Endothelial cell of umbilical vein (primary cell): ENCODE measurements around a stretch of chr6.

- PRO-cap = no peak
CAGE:
- cytosol, long polyA minus RNA = no peak
- cytosol, long polyA plus RNA = no peak
- long polyA plus RNA = no peak
- nucleus, long polyA minus RNA = no peak
- nucleus, long polyA plus RNA = no peak
These were observed 54.6 kb downstream of the GFOD1 start for GRCh38 chr6:13432733-13433178.

- PRO-cap = no peak
CAGE:
- cytosol, long polyA minus RNA = no peak
- cytosol, long polyA plus RNA = no peak
- long polyA plus RNA = no peak
- nucleus, long polyA minus RNA = no peak
- nucleus, long polyA plus RNA = no peak
These were observed 26.1 kb downstream of the GFOD1 start for GRCh38 chr6:13461011-13462048.

GRCh38 chr6:13558773-13559249 lies 15.6 kb upstream of the SIRT5 start:
- PRO-cap = no peak
CAGE:
- cytosol, long polyA minus RNA = no peak
- cytosol, long polyA plus RNA = no peak
- long polyA plus RNA = no peak
- nucleus, long polyA minus RNA = no peak
- nucleus, long polyA plus RNA = no peak

DNA sequence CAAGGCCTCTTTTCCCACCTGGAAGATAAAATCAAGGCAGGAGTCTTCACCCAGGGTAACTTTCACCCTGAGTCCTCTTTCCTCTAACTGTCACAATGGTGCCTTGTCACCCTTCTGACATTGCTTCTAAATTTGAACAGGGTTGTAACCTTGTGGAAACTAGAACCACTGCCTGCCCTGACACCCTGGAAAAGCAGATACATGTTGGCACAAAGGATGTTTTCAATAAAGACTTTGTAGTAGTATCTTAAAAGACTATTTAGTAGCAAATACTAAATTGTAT lies 4.5 kb downstream of the SIRT5 start:
- PRO-cap = no peak
CAGE:
- cytosol, long polyA minus RNA = no peak
- cytosol, long polyA plus RNA = no peak
- long polyA plus RNA = no peak
- nucleus, long polyA minus RNA = no peak
- nucleus, long polyA plus RNA = no peak

DNA sequence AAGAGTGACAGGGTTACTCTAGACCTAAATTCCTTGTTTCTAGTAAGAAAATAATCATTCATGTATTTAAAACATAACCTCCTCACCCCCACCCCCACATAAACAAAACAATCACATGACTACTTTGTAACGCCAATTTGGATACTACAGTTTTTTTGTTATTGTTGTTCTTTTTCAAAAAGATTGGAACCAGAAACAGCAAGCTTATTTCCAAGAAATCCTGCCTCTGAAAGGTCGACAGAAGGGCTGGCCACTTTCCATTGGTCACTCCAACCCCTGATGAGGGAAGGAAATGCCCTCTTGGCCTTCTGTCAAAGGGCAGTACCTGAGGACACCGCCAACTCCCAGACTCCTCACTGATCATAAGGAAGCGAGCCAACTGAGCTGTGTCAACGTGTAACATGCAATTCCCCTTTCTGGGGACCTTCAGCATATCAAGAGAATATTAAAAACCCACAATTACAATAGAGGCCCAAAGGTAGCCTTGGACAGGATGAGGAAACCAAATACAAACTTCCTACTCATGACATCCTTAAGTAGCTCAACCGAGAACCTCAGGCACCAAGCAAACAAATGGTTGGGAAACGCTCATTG lies 2.5 kb downstream of the MCUR1 start:
- PRO-cap = no peak
CAGE:
- cytosol, long polyA minus RNA = no peak
- cytosol, long polyA plus RNA = no peak
- long polyA plus RNA = no peak
- nucleus, long polyA minus RNA = no peak
- nucleus, long polyA plus RNA = no peak

DNA sequence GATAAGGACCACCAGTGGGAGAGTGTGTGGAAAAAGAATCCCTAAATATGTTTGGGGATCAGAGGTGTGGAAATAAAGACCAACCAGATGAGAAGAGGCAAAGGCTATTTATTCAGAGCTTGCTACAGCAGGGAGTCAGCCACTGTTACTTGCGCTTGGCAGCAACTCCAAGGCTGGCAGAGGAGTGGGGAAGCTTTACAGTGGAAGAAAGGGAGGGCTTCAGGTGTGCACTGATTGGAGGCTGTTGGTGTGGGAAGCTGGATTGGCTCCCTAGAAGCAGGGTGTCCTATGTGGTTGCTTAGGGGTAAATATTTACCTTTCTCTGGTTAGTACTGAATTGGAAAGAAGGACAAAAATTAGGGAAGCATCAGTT lies 34.5 kb upstream of the MCUR1 start:
- PRO-cap = no peak
CAGE:
- cytosol, long polyA minus RNA = no peak
- cytosol, long polyA plus RNA = no peak
- long polyA plus RNA = no peak
- nucleus, long polyA minus RNA = no peak
- nucleus, long polyA plus RNA = no peak

- PRO-cap = no peak
CAGE:
- cytosol, long polyA minus RNA = no peak
- cytosol, long polyA plus RNA = no peak
- long polyA plus RNA = no peak
- nucleus, long polyA minus RNA = no peak
- nucleus, long polyA plus RNA = no peak
These were observed 22.2 kb upstream of the CD83 start for GRCh38 chr6:14095169-14096011.

DNA sequence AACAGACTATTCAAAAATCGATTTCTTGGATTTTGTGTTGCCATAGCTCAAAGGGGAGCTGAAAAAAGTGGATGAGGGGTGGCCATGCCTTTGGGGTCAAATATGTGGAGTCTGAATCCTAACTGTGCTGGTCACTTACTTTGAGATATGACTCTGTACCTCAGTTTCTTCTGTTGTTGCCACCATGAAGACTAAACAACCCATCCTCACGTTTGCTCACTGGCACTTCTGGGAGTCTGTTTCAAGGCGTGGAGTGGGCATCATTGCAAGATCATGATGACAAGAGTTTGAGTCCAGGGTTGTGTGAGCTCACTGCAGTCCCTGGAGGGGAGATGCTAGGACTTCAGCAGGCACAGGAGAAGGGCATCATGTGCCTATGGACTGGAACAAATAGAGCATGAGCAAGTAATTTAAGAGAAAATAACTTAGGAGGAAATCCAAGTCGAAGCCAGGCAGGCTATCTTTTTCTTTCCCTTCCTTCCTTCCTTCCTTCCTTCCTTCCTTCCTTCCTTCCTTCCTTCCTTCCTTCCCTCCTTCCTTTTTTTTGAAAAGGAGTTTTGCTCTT lies 33.5 kb downstream of the CD83 start:
- PRO-cap = no peak
CAGE:
- cytosol, long polyA minus RNA = no peak
- cytosol, long polyA plus RNA = no peak
- long polyA plus RNA = no peak
- nucleus, long polyA minus RNA = no peak
- nucleus, long polyA plus RNA = no peak

GRCh38 chr6:14276830-14277455 lies 159.4 kb downstream of the CD83 start:
- PRO-cap = no peak
CAGE:
- cytosol, long polyA minus RNA = no peak
- cytosol, long polyA plus RNA = no peak
- long polyA plus RNA = no peak
- nucleus, long polyA minus RNA = no peak
- nucleus, long polyA plus RNA = no peak

DNA sequence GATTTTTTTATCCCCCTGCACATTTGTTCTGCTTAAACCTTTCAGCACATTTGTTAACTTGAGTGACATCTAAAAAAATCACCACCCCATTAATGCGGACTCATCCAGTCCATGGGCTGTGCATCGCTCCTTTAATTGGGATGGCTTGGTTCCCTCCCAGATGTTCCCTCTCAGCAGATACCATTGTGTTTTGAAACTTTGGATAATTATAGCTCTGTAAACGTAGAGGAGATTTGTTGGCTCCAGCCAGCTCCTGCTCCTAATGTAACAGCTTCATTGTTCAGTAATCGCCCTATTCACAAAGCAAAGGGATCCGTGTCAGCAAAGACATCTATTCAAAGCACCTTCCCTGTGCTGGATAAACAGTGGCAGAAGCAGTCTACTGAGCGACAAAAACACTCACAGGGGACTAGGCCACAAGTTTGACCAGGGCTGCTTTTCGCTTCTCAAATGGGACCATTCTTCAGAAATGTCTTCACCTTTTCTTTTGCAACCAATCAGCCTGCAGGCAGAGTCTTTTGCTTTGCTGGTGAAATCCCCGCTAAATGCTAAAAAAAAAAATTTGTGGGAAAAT lies 323.9 kb downstream of the CD83 start:
- PRO-cap = no peak
CAGE:
- cytosol, long polyA minus RNA = no peak
- cytosol, long polyA plus RNA = no peak
- long polyA plus RNA = no peak
- nucleus, long polyA minus RNA = no peak
- nucleus, long polyA plus RNA = no peak

- PRO-cap = no peak
CAGE:
- cytosol, long polyA minus RNA = no peak
- cytosol, long polyA plus RNA = no peak
- long polyA plus RNA = no peak
- nucleus, long polyA minus RNA = no peak
- nucleus, long polyA plus RNA = no peak
These were observed 431.7 kb downstream of the CD83 start for GRCh38 chr6:14549096-14549873.

DNA sequence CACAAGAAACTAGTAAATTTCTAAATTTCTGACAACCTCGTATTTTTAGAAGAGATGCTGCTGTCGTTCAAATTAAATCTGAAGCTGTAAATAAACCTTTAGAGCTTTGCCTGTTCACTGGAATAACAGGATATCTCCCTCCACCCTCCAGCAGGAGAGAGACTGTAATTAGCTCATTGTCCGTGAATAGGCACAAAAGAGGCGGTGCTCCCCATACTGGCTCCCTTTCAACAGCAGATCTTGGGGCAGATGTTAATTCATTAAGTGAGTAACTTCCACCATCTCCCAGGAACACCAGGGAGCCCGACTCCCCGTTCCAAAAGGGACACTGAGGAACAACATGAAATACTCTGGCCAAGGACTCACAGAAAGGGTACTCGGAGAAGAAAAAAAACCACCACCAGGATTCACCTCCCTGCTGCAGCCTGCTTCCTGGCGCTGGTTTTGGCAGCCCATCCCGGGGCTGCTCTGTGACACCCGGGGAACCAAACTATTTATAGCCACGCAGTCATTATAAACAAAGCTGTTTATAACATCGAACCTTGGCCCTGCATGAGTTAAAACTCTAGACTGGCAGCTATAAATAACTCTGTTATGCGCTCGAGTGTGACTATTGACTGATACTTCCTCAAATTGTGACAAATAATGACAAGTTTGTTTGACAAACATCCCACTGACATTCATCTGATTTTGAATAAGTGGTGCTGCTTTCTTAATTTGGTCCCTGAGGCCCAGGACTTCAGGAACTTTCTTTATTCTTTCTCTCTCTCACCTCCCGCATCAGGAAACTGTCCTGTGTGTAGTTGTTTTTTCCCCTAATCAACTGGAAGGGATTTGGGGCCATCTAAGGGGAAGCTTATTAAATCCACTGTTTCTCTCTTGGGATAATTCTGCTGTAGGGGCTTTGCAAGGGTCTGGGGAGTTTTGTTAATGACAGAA lies 521.5 kb downstream of the CD83 start:
- PRO-cap = no peak
CAGE:
- cytosol, long polyA minus RNA = no peak
- cytosol, long polyA plus RNA = no peak
- long polyA plus RNA = no peak
- nucleus, long polyA minus RNA = no peak
- nucleus, long polyA plus RNA = no peak

DNA sequence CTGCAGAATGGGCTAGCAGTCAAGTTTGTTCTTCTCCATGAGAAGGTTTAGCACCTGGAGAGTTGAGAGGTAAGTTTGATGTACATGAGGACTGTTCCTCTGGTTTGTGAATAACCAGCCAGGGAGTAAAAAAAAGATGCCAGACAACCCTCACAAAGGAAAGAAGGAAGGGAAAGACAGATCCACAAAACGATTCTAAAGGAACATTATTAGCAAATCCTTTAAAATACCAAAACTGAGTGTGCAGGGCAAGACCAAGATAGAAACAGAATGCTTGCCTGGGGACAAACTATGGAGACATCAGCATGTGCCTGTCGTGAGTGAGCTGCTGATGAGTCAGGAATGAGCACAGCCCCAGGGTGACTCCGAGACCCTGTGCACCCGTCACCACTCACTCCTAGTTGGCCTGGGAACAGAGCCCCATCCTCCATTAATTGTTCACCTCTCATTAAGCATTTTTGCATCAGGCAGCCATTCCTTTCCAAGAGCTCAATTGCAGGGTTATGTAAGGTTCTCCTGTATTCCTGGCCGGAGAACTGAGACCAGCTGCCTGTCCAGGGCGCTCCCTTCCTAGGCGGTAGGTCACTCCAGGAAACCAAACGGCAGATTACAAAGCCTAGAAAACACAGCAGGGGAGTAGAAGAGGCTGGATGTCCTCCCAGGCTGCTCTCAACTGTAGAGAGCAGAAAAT lies 532.9 kb upstream of the JARID2 start:
- PRO-cap = no peak
CAGE:
- cytosol, long polyA minus RNA = no peak
- cytosol, long polyA plus RNA = no peak
- long polyA plus RNA = no peak
- nucleus, long polyA minus RNA = no peak
- nucleus, long polyA plus RNA = no peak

- PRO-cap = no peak
CAGE:
- cytosol, long polyA minus RNA = no peak
- cytosol, long polyA plus RNA = no peak
- long polyA plus RNA = no peak
- nucleus, long polyA minus RNA = no peak
- nucleus, long polyA plus RNA = no peak
These were observed 419.5 kb upstream of the JARID2 start for GRCh38 chr6:14826356-14826686.

DNA sequence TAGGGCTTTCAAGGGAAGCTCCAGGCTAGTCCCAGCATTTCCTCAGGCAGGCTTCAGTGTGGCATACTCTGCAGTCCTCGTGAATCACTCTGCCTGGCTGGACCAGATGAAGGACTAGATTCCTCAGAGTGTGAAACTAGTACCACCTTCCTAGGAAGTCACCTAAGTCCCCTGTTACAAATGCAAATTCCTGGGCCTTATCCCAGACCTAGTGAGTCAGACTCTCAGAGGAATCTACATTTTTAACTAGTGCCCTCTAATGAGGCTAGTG lies 279.7 kb upstream of the JARID2 start:
- PRO-cap = no peak
CAGE:
- cytosol, long polyA minus RNA = no peak
- cytosol, long polyA plus RNA = no peak
- long polyA plus RNA = no peak
- nucleus, long polyA minus RNA = no peak
- nucleus, long polyA plus RNA = no peak

DNA sequence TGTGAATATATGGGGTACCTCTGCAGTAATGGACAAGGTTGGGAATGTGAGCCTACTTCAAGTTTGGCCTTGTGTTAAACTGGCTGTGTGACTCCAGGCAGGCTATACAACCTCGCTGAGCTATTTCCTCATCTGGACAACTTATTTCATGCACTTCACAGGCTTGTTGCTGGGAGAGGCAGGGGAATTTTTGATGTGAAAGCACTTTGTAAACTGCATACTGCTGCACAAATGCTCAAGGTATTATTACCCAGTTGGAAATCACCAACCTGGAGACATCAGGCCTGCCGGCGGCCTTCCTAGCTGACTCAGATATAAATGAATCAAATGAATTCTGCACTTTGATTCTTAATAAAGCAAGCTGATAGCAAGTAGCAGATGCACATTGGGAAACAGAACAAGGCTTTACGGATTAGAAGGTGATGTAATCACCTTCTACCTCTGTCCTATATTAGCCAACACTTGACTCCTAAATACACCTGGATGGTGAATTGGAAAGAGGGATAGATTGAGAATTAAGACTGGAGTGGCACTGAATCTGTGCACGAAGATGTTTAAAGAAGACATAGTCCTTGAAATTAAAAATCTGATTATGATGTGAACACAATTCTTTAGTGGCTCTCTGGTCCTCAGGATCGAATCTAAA lies 10.1 kb downstream of the JARID2 start:
- PRO-cap = no peak
CAGE:
- cytosol, long polyA minus RNA = no peak
- cytosol, long polyA plus RNA = no peak
- long polyA plus RNA = no peak
- nucleus, long polyA minus RNA = no peak
- nucleus, long polyA plus RNA = no peak

GRCh38 chr6:15260039-15260443 lies 14.2 kb downstream of the JARID2 start:
- PRO-cap = no peak
CAGE:
- cytosol, long polyA minus RNA = no peak
- cytosol, long polyA plus RNA = no peak
- long polyA plus RNA = no peak
- nucleus, long polyA minus RNA = no peak
- nucleus, long polyA plus RNA = no peak

DNA sequence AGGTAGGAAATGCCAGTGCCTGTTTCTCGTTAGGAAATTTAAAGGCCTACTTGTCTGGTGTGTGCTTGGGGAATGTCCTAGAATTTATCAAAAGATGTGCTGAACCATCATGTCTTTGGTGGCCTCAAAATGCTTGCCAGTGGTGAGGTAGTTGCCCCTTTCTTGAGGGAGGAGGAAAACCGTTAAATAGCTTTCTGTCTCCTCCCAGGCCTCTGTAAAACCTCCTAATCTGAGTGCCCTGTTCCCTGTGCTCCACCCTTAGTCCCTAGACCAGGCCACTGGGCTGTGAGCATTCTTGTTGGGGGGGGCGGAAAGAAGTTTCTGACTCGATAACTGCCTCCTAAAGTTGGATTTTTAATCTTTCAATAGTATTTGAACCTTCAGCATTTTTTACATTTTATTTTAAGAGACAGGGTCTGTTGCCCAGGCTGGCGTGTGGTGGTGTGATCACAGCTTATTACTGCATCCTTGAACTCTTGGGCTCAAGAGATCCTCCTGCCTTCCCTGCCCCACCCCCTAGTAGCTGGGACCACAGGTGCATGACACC lies 23.2 kb downstream of the JARID2 start:
- PRO-cap = no peak
CAGE:
- cytosol, long polyA minus RNA = no peak
- cytosol, long polyA plus RNA = no peak
- long polyA plus RNA = no peak
- nucleus, long polyA minus RNA = no peak
- nucleus, long polyA plus RNA = no peak

GRCh38 chr6:15296472-15296851 lies 50.6 kb downstream of the JARID2 start:
- PRO-cap = no peak
CAGE:
- cytosol, long polyA minus RNA = no peak
- cytosol, long polyA plus RNA = no peak
- long polyA plus RNA = no peak
- nucleus, long polyA minus RNA = no peak
- nucleus, long polyA plus RNA = no peak

- PRO-cap = no peak
CAGE:
- cytosol, long polyA minus RNA = no peak
- cytosol, long polyA plus RNA = no peak
- long polyA plus RNA = no peak
- nucleus, long polyA minus RNA = no peak
- nucleus, long polyA plus RNA = no peak
These were observed 92.8 kb downstream of the JARID2 start for GRCh38 chr6:15338515-15339272.